Neural progenitor cell (in vitro differentiated cells): ENCODE measurements around the gene MFAP2.

DNA sequence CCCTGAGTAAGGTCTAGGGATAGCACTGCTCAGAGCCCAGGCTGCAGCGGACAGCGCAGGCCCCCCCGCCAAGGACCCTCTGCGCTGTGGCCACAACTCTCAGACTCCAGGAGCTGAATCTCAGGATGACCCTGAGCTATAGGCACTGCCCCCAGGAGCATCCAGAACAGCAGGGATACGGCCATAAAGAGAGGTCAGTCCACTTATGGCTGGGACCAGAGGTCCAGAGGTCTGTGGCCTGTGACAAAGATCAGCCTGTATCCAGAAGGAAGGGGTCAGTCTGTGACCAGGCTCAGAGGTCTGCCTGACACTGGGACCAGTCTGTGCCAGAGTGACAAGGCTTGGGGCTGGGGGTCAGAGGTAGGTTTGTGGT is 186.2 kb downstream of the NECAP2 start:
- RAMPAGE, long total RNA: no peak

- RAMPAGE, long total RNA: no peak
These were observed 188.0 kb downstream of the NECAP2 start for GRCh38 chr1:16628402-16629036.

- RAMPAGE, long total RNA: no peak
These were observed 204.9 kb downstream of the NECAP2 start for GRCh38 chr1:16645356-16645943.

DNA sequence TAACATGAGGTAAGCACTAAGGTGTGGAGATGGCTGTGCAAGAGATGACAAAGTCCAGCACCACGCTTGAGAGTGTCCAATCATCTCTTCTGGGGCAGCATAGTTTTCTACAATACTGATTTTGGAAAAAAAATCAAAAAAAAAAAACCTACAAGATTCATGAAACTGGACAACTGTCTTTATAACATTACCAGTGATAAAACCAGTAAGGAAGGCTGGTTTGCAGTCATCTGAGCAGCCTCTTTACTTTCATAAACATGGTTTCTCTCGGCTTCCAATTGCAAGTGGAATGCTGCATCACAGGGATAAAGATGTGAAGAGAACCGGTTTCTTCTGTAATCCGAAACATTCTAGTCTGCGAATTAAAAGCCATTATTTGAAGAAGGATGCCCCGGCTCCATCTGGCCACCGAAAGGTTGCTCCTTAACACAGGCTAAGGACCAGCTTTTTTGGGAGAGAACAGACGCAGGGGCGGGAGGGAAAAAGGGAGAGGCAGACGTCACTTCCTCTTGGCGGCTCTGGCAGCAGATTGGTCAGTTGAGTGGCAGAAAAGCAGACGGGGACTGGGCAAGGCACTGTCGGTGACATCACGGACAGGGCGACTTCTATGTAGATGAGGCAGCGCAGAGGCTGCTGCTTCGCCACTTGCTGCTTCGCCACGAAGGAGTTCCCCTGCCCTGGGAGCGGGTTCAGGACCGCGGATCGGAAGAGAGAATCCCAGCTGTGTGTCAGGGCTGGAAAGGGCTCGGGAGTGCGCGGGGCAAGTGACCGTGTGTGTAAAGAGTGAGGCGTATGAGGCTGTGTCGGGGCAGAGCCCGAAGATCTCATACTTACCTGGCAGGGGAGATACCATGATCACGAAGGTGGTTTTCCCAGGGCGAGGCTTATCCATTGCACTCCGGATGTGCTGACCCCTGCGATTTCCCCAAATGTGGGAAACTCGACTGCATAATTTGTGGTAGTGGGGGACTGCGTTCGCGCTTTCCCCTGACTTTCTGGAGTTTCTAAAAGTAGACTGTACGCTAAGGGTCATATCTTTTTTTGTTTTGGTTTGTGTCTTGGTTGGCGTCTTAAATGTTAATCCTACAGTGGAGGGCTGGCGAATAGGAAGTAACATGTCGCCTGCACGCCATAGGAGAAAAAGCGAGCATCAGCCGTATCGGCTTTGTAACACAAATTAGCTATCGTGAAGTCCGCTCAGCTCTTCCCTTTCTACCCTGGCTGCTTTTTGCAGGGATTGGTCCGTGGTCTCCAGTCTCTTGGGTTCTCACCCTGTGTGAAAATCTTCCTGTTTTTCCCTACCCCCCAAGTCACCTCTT is 26.1 kb upstream of the CROCC start:
- RAMPAGE, long total RNA: no peak

- RAMPAGE, long total RNA: start-site peak on the minus strand at chr1:16980613-16980662, 1,280 and 5,550 reads in 2 replicates
These were observed at the start of gene MFAP2 for GRCh38 chr1:16979787-16980990. MFAP2 (minus strand) TSS chr1:16980620.

GRCh38 chr1:17113166-17113602 is 6.1 kb downstream of the PADI2 start:
- RAMPAGE, long total RNA: no peak

DNA sequence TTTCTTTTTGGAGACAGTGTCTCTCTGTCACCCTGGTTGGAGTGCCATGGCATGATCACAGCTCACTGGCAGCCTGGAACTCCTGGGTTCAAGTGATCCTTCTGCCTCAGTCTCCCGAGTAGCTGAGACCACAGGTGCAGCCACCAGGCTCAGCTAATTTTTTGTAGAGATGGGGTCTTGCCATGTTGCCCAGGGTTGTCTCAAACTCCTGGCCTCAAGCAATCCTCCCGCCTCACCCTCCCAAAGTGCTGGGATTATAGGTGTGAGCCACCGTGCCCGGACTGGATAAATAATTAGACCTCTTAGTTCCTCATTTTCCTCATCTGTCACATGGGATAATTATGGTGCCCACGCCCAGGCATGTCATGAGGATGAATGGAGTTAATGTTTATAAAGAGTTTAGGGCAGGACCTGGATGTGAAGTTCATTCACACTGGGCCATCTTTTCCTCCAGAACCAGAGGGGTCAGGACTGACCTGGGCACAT is 23.7 kb downstream of the PADI3 start:
- RAMPAGE, long total RNA: no peak

GRCh38 chr1:17410964-17411219 is 28.6 kb downstream of the RCC2 start:
- RAMPAGE, long total RNA: no peak

GRCh38 chr1:17416996-17417612 is 22.4 kb downstream of the RCC2 start:
- RAMPAGE, long total RNA: no peak

GRCh38 chr1:17419534-17420021 is 19.9 kb downstream of the RCC2 start:
- RAMPAGE, long total RNA: no peak

DNA sequence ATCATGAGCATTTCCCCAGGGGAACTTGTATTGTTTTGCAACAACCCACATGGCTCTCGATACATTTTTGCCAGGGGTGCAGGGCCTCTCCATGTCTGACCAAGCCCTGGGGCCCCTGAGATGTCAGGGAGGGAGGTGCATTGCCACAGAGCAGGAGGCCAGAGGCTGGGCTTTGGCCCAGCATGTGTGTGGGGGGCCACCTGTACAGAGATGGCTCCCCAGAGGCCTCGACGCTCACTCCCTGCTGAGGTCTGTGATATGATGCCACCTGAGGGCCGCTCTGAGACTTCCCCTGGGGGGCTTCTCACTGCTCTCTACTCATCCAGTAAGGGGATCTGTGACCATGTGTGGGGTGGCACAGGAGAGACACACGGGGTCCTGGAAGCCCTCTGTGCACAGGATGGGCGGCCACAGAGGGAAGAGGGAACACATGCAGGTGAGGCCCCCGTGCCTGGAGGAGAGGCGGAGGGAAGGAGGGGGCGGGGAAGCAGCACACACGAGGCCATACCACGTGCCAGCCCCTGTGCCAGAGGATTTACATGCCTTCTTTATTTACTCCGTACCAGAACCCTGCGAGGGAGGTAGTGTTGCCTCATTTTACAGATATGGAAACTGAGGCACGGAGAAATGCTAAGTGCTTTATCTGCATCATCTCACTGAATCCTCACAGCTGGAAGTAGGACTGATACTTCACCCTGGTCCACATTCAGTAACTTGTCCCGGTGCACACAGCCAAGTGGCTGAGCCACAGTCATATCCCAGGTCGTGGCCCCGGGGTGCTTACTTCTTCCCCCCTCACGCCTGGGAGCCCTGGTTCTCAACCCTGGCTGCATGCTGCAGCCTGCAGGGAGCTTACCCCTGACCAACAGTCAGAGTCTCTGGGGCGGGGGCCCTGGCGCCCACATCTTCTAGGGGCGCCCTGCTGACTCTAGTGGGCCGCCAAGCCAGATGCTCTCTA is 56.0 kb downstream of the ARHGEF10L start:
- RAMPAGE, long total RNA: no peak

- RAMPAGE, long total RNA: no peak
These were observed 57.5 kb downstream of the ARHGEF10L start for GRCh38 chr1:17596736-17597612.

DNA sequence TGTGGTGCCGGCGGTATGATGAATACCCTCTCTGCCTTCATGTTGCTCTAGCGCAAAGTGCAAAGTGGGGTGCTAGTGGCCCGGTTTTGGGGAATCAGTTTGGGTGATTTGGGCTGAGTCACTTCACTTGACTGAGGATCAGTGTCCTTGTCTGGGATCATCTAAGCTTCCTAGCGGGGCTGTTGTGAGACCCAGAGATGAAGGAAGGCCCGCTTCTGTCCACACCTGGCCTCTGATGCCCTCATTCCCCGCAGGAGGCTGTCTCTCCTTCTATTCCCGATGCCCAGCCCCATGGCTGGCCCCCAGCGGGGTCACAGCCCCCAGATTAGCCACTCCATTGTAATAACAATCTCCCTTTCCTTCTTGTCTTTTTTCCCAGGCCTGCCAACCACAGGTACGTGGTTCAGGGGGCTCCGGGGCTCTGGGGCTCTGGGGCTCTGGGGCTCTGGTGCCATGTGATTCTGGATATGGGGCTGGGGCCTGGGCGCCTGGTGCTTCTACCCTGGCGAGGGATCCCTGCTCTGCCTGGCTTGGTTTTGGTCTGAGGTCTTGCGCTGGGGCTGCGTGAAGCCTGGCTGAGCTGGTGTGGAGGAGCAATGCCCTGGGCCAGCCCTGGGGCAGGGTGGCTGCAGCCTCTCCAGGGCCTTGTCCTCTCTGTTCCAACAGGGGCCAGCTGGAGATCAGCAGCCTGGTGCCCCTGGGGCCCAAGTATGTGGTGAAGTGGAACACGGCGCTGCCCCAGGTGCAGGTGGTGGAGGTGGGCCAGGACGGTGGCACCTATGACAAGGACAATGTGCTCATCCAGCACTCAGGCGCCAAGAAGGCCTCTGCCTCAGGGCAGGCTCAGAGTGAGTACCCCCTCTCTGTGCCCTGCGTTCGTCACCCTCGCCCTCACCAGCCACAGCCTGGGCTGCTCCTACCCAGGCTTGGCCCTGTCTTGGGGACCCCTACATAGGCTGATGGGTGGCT is 95.0 kb downstream of the ARHGEF10L start:
- RAMPAGE, long total RNA: no peak

DNA sequence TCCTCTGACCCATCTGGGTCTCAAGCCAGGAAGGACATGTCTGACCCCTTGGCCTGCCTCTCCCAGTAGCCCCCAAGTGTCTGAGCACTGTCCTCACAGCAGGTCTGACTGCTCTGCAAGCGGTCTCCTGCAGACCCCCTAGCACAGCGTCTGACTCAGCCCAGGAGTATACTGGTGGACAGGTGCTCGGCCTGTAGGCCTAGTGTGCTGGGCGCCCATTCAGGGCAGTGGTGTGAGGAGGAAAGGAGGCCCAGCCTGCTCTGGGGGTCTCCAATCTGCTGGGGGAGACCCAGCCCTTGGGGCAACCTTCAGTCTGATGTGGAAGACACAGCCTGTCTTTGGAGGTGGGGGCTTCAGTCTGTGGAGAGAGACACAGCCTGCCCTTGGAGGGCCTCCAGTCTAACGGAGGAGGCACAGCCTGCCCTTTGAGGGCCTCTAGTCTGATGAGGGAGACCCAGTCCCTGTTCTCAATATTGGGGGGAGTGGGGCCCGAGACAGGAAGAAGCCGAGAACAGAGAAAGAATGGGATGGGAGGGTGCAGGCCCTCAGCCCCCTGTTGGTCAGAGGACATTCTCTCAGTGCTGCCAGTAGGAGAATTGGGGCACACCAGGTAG is 88.1 kb upstream of the ACTL8 start:
- RAMPAGE, long total RNA: no peak

GRCh38 chr1:17875703-17876418 is 120.7 kb downstream of the ACTL8 start:
- RAMPAGE, long total RNA: no peak

DNA sequence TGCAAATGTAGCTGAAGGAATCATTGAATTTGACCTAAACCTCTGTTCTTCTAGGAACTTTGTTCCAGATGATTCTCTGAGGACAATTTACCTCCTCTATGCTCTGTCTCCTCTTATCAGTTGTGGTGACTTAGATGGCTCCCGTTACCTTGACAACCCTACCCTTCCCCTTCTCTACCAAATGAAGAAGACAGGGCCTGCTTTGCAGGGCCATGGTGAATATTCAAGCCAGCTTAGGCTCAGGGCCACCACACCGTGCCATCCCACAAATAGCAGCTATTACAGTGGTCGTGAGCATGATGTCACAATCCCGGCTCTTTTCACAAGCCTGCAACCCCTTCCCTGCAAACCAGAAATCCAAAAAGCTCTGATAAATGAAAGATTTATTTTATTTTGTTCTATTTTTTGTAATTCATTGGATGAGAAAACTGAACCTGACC is 157.1 kb downstream of the IGSF21 start:
- RAMPAGE, long total RNA: no peak

DNA sequence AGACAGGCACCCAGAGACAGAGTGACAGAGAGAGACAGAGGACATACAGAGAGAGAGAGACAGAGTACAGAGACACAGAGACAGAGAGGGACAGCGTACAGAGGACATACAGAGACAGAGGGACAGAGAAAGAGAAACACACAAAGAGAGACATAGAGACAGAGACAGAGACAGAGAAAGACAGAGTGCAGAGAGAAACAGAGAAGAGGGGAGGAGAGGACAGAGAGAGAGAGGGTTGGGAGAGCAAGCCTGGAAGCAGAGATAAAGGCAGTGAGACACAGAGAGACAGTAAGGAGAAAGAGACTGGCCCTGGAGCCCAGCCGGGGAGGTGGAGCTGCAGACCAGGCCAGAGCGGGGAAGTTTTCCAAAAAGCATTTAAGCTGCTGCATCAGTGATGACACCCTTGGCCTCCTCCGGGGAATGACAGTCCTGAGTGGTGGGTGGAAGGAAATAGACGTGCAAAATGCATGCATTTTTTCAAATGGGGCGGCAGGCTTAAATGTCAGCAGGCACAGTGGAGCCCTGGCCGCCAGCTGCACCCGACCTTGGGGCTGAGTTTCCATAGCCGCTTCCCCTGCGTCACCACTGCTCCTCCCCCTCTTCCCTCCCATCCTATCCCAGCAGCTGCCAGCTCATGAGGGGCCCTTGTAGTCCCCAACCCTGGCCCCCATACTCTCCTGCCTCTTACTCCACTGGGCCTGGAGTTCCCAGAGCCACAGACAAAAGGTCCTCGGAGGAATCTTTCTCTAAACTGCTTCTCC is 95.4 kb upstream of the KLHDC7A start:
- RAMPAGE, long total RNA: no peak

- RAMPAGE, long total RNA: no peak
These were observed 75.6 kb downstream of the TAS1R2 start for GRCh38 chr1:18783892-18784279.

GRCh38 chr1:18916745-18917570 is 14.6 kb upstream of the ALDH4A1 start:
- RAMPAGE, long total RNA: no peak

DNA sequence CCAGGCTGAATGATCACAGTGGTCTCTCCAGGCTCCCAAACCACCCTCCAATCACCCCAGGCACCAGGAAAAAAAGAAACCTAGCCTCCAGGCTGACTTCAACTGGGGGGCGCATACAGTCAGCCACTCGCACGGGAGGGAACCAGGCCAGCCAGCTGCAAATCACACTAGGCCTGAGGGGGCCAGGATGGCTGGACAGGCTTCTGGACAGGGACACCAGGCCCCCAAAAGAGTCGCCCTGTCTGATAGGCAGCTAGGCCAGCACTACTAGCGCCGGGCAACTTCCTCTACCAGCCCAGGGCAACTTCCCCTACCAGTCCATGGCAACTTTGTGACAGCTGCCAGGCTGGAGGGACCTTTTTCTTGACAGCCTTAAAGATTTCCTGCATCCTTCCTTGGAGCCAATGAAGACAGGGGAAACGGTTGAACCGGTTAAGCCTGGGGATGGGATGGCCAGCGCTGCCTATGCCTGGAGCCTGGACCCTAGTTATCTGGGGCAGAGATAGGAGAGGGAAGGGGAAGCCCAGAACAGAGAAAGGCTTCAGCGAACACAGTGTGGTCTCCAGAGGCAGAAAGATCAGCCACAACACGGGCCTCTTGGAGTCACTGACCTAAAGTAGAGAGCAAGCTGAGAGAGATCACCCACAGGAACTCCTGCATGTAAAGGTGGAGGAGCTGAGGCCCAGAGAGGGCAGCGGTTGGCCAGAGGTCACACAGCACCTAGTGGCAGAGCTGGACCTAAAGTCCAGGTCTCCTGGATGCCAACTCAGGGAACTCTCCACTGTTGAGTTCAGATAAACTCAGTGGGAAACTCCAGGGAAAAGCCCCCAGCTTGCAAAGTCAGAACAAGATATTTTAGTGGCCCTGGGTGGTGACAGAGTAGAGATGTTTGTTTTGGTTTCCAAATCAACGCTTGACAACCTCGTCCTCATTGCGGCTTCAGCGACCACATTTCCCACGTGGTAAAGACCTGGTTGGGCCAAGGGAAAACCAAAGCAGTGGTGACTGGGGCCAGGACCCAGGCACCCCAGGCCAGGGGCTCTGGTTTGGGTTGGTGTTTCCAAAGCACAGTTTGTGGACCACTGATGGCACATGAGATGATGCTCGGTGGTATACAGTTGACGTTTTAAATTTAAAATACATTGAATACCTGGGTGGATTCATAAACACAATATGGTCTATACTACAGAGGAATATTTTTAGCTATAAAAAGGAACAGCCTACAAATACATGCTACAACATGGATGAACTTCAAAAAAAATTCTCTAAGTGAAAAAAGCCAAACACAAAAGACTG is 4.7 kb downstream of the IFFO2 start:
- RAMPAGE, long total RNA: no peak